Placental pericyte (primary cell): ENCODE measurements around a stretch of chr2.

DNA sequence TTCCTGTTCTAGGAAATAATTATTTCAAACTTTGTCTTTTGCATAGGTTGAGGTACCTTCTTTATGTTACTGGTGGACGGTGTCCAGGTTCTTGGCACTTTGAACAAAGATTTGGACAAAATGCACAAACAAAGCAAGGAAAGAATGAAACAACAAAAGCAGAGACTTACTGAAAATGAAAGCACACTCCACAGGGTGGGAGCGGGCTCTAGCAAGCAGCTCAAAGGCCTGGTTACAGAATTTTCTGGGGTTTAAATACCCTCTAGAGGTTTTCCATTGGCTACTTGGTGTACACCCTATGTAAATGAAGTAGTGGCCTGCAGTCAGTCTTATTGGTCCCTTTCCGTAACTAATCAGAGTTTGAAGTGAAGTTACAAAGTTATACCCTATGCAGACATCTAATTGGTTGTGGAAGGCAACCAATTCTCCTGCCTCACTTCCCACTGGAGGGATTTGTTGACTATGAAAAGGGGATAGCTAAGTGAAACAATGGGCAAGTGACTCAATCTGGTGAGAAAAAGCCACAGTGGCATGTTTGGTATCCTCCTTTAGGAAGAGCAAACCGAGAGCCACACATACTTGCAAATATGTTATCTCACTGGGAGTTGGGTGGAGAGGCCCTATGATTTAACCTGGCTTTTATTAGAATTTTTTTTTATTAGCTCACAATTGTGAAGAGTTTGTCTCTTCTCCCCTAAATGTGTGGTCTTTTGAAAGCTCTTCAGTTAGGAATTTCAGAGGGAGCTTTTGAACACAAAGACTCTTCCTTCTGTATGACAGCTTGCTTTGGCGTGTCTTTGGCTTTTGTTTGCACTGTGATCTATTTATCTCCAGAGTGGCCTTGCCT is 69.4 kb downstream of the MAP4K4 start:
- CAGE, long polyA plus RNA: no peak

DNA sequence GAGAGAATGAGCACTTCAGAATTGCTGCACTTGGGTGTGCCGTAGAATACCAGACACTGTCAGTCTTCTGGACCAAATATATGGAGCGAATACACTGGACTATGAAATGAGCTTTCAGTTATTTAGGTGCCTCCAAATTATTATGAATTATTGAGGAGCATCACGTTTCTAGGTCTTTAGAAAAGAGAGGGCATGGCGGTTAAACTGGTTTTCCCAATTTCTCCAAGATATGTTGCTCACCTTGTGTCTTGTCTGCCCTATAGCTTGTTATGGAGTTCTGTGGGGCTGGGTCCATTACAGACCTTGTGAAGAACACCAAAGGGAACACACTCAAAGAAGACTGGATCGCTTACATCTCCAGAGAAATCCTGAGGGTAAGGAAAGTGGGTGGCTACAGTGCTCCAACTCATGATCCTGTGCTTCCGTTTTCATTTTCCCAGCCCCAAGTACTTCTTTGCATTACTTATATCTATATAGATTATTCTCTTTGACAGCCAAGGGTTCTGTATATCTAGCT is 127.6 kb downstream of the MAP4K4 start:
- CAGE, long polyA plus RNA: no peak

- CAGE, long polyA plus RNA: no peak
Measured at GRCh38 chr2:102048413-102049001, 56.7 kb downstream of the IL1R2 start.

DNA sequence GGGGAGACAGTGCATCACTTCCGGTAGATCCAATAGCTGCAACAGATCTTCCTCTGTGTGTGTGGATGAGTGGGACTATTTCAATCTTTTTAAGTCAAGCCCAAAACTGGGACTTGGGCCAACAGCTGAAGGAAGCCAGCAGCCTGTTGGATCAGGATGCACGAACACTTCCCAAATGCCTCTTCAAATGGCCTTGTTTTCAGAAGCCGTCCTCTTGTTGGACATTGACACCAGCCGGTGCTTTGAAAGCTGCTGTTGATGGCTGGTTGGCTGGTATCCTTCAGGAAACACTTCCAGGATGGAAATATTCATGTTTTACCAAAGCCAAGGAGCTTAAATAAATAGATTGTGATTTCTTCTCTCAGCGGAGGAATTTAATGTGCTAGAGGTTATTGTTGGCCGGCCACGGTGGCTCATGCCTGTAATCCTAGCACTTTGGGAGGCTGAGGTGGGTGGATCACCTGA is 59.3 kb downstream of the IL1R2 start:
- CAGE, long polyA plus RNA: no peak

GRCh38 chr2:102056105-102056701 is 64.4 kb downstream of the IL1R2 start:
- CAGE, long polyA plus RNA: no peak

DNA sequence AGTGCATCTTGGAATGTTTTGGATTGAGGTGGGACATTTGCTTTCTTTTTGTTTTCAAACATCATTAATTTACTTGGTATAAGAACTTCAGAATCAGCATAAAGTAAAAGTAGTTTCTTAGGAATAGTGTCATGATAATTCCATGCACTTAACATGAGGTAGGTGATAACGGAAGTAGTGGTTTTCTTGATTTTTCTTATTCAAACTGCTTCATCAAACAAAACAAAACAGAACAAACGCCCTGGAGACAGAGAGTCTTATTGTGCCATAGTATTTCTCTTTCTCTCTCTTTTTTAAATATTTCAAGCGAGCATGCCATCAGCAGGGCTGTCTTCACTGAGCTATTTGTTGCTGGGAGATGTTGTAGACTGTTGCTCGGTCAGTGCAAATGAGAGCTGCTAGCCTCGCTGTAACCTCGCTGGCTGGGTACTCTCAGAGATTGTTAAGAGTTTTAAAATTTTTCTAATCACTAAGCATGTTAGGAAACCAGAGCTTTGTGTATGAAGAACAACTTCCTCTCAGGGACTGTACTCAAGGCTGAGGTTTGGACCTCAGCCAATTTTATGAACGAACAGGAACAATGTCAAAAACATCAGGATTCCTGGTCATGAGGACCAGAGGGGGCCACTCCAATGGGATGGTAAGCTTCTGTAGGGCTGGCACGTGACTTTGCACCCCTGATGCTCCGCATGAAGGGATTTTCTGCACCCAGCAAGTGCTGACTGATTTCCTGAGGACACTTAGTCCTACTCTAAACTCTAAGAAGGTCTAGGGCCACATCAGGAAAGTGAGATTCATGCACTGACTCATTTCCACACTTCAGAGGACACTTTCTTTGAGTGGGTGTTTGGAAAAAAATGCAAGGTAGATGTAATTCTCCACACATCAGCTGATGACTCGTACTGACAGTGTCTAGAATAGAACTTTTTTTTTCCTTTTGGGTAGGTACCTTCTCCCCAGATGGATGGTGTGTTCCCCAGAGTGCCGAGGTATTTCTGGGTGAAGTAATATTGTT is 59.8 kb upstream of the IL1R1 start:
- CAGE, long polyA plus RNA: no peak

DNA sequence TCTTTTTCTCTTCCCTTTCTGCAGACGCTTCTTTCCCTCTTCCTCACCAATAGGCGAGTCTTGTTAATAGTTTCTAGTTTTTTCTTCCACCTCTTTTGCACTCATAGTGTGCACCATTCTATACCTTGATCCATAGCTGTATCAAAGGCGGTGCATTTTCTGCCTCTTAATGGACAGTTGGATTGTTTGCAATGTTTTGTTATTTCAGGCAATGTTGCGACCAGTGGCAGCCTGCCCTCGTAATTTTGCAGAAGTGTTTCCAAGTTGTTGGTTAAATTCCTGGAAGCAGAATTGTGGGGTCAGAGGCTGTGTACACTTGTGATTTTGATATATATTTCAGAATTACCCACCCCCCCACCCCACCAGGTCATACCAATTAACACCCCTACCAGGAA is 32.5 kb upstream of the IL1R1 start:
- CAGE, long polyA plus RNA: no peak

- CAGE, long polyA plus RNA: no peak
Measured at GRCh38 chr2:102110476-102111142, 31.9 kb upstream of the IL1R1 start.

GRCh38 chr2:102238235-102239036 is 51.6 kb downstream of the IL1RL2 start:
- CAGE, long polyA plus RNA: no peak

DNA sequence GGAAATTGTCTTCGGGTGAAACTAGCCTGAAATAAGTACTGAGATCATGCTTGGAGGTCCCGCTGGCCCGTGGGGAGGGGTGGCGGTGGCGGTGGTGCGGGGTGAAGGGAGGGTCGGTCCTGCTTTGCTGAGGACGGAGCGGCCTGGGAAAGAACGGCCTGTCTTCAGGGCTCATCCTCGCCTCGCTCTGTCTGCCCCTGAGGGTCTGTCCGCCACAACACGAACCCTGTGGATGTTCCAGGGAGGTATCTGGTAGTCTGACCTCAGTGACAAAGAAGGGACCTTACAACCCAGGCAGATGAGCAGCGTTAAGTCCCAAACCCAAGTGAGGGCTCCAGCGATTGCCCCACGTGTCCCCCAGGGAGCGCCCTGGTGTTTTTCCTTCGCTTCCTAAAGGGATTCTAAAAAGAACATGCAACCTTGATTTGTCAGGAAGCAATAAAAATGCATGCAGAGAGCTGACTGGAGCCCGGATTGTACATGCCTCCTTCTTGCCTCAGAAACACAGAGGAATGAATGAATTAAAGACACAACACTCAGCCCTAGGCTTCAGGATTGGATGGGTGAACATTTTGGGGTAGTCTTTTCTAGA is 58.9 kb downstream of the IL1RL2 start:
- CAGE, long polyA plus RNA: no peak

DNA sequence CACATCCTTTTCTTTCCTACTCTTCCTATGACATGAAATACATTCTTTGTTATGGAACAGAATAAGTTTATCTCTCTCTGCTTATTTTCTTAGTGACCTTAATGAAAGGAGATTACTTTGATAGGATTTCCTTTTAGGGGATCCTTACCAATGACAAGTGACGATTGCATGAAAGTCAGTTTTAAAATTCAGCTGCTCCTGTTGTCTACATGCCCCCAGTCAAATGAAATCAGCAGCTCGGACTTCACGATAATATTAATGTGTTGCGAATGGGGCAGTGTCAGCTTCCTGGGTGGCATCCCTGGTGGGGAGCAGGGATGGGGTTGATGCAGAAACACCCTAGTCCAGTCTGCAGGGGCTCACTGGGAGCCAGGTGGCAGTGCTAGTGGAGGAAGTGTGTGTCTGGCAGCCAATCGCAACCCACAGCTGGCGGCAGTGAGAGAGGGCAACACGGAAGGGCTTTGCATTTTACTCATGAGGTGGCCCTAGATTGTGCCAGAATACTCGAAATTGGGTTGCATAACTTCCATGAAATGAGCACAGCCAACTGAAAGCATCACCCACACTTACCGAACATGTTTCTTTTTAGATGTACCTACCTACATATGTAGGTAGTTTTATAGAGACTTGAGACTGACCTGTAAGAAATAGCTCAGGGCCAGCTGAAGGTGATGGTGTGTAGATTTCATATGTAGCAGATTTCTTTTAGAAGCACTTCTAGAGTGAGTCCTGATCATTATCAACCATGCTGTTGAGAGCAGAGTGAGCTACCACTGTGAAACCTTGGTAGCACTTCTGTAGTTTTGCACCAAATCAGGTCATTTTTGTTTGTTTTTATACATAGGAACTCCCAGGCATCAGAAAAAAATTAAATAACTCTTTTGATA is 12.8 kb downstream of the IL18R1 start:
- CAGE, long polyA plus RNA: no peak

GRCh38 chr2:102421680-102422448 is 1.1 kb upstream of the IL18RAP start:
- CAGE, long polyA plus RNA: no peak

DNA sequence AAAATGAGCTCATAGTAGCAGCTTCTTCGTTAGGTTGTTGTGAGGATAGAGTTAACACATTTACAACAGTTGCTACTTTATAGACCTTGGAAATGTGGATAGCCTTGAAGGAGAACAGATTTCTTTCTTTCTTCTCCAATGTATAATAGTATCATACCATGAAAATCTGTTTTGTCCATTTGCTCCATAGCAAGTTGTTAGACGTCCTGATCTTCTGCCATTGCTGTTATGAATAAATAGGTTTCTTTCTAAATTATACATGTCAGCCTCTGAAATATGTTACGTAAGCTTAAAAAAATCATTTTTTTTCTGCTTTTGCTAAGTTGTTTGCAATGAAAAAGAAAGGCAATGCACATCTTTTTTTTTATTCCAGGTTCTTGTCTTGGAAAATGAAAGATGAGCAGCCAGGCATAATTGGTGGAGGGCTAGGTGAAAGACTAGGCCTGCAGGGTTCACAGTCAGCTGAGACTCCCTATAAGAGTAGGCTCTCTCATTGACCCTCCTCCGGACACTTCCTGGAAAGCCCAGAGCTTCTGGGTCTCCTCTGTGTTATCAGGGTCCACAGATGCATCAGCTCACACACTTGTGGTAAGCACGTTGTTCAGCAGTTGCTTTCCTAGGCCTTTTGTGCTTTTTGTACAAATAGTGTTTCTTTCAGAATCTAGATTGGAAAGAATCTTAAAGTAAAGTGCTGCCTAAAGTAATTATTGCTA is 15.2 kb downstream of the SLC9A2 start:
- CAGE, long polyA plus RNA: no peak

- CAGE, long polyA plus RNA: no peak
Measured at GRCh38 chr2:102704211-102704904, 32.3 kb downstream of the MFSD9 start.

DNA sequence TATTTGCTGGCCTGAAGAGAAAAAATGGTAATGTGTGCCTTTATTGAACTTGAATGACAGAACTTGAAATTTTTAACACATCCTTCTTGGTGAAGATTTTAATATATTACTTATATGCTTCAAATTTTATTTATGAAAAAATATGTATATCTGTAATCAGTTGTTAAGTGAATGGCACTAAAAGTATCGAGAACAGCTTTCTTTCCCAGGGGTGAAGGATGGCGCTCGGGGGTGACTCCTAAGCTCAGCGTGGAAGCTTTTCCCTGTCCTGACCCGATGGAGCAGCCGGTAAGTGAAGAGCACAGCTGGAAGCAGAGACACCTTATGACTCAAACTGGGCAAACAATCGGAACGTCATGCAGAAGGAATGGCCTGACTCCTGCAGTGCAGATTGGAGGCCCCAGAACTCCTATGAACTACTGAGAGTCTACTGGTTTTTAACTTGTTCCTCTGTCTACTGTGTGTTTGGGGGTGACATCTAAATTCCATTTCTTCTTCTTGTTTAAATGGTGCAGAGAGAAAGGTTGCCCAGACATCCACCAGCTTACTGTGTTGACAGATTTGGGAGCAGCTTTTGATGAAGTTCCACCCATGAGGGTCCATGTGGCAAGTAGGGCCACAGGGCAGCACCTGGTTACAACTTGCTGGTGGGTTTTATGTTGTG is 27.8 kb downstream of the MFSD9 start:
- CAGE, long polyA plus RNA: no peak

- CAGE, long polyA plus RNA: no peak
Measured at GRCh38 chr2:102764113-102764478, 2.3 kb downstream of the TMEM182 start.

DNA sequence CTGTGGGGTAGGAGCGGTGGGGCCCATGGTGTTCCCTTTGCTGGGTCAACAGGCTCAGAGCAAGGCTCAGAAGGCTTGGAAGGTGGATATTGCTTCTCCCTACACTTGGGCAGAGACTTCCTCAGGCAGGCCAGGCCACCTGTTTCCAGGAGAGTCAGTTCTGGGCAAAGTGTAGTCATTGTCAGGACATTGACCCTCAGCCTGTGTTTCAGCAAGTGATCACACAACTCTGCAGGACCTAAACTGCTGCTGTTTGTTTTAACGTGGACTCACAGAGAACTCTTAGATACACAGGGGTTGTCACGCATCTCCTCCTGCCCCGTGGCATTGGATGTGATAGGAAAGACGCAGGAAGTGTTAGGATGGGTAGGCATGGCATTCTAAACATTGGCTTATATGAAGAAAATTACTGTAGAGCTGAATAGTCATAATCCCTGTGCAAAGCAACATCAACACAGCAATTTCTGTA is 40.5 kb downstream of the TMEM182 start:
- CAGE, long polyA plus RNA: no peak

DNA sequence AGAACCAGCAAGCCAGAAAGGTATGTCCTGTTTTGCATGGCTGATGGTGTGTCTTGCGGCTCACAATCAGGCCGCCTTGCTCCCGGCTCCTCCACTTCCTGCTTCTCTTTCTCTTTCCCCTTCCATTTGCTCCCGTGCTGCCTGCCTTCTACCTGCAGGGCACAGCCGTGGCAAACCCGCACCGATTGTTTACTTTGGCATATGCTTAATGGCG is 419.5 kb upstream of the POU3F3 start:
- CAGE, long polyA plus RNA: no peak

GRCh38 chr2:104657986-104658782 is 195.7 kb upstream of the POU3F3 start:
- CAGE, long polyA plus RNA: no peak

DNA sequence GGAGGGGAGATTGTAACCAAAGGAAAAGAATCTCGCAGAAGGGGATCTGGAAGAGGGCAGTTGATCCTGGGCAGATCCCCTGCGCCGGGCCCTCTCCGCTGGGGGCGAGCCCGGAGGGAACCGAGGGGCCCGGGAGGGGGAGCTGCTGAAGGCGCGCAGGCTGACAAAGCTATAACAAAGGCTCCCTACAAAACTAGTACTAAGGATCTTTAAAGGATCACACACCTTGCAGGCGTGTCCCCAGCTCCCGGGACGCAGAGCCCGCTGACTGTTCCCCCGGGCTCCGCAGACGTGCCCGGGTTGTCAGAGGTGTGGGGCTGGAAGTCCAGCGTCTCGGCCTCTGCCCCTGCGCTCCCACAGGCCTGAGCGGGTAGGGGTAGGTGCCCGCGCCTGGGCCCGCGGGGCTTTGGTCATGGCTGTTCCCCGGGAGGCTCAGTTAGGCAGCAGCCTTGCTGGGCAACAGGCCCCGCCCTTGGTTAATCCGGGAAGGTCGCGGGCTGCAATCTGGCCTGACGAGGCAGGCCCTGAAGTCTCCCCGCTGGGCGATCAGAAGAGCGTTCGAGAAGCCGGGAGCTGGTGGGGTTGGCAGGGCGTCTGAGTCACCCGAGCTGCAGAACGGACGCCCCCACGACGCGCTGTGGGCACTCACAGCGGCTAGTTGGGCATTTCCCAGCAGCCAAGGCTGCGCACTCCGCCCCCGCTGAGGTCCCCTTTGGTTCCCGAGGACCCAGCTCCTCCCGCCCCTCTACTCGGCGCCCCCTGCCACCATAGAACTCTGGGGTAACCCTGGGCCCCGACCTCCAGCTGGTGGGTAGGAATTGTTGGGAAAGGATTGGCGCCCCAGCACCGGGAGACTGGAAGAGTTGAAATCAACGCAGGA is 13.5 kb downstream of the POU3F3 start:
- CAGE, long polyA plus RNA: no peak